ENCODE results near the genes XRCC4 and POLR3G.

- RRBS = no CpG with 5 or more reads among the region's 3 CpGs
Observed at GRCh38 chr5:81755218-81755746, 4.4 kb upstream of the SSBP2 start.

GRCh38 chr5:81756217-81756522 is 5.3 kb upstream of the SSBP2 start:
- RRBS = no CpG with 5 or more reads among the region's 2 CpGs

DNA sequence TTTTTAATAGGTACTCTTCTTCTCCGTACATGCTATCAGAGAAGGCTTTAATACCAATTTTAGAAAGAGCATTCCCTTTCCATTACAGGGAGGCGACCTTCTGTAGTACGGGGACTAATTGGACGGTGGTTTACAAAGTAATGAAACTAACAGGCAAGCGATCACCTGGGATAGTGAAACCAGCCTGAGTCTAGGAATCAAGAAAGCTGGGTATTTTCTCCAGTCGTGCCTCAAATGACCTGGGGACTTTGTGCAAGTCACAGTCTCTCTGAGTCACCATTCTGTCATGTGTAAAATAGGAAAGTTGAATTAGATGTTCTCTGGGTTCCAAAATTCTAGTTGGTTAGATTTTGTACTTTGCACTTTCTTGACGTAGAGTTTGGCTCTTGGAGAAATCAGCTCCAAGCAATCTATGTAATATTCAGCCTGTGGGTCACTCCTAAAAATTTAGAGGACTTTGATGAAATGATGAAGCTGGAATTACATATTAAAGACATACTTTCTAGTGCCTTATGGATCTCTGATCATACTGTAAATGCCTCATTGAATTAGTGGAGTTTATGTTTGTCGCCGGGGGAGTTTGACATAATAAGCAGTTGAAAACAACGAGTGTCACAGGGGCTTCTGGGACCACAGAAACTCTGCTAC is 22.8 kb upstream of the SSBP2 start:
- RRBS = no CpG with 5 or more reads among the region's 10 CpGs

GRCh38 chr5:81778481-81779418 is 27.9 kb upstream of the SSBP2 start:
- RRBS = no CpG with 5 or more reads among the region's 7 CpGs

DNA sequence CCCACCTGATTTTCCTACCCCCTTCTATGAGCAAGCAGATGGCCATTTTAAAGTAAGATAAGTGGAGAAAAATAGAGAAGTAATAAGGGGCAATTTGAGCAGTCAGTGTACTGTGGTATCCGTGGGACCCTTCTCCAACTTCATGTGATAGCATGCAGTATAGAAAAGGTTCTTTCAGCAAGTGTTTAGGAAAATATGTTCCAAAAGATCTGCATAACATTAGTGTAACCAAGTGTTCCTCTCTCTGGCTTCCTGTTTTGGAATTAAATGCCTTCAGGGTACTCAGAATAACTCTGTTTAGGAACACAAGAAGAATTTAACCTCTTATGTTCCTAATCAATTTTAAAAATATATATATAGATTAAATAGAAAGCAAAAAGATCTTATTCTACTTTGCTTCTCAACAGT is 135.0 kb downstream of the ATG10 start:
- RRBS = no CpG with 5 or more reads among the region's 1 CpG

DNA sequence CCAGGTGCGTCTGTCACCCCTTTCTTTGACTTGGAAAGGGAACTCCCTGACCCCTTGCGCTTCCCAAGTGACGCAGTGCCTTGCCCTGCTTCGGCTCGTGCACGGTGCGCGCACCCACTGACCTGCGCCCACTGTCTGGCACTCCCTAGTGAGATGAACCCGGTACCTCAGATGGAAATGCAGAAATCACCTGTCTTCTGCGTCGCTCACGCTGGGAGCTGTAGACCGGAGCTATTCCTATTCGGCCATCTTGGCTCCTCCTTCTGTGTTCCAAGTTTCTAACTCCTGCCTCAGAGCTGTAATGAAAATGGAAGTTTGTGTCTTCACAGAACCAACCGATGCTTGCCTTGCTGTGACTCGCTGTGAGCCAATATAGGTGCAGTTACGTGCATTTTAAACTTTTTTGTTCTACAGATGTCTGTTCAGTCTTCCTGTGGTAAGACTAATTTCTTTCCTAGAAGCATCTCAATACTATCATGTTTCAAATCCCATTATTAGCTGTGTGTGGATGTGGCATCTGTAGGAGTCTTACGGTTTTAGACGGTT is 157.1 kb upstream of the RPS23 start:
- RRBS = no CpG with 5 or more reads among the region's 20 CpGs

DNA sequence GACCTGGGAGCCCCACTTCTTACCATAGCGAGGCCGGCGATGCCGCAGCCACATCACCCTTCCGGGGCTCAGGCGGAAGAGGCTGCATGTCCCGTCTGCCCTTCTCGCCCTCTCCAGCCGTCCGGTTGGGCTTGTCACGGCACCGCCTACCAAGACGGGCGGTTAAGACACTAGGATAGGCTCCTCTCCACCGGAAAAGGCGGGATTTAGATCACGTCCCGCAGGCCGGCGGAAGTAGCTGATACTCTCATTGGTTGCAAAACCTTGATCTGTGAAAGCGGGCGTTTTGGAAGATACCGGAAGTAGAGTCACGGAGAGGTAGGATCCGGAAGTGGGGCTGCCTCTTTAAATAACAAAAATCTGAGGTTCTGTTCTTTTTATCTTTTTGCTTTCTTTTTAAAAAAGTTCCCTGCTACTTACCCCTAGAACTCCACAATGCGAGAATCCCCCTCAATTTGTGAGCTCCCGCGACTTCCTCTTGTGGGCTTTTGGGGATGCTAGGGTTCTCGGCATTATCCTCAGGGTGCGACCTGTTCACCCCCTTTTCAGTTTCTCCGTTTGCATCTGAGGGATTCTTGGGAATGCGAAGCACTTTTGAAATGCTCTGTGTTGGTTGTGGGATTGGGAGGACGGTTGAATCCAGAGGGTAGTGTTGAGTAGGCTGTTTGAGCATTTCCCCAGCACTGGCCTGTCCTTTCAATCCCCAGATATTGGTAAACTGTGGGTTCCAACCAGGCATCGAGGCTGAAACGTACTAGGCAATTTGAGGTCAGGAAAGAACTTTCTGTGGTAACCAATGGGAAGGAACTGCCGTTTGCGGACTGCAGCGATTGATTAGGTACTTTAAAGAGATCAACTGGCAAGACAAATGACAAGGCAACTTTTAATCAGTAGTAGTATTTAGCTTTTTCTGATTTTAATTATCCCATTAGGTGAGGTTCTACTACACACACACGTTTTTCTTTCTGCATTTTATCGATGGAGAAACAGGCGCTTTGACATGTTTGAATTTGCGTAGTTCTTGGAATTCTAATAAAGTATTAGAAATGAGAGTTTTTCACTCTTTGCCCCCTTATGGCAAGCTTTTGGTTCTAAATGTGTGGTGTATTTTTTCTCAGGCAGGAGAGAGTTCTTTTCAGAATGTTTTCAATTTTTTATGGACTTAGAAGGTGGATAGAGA is at the start of gene XRCC4:
XRCC4 (plus strand) TSS at position 250 of the 1,180 bp plus-strand sequence.
- RRBS = 2% methylated on average over 18 of the region's 42 CpGs

GRCh38 chr5:83306675-83307127 is 164.8 kb upstream of the VCAN start:
- RRBS = no CpG with 5 or more reads among the region's 3 CpGs

- RRBS = no CpG with 5 or more reads among the region's 2 CpGs
Observed at GRCh38 chr5:87120358-87120932, 147.2 kb upstream of the RASA1 start.

- RRBS = no CpG with 5 or more reads among the region's 5 CpGs
Observed at GRCh38 chr5:87371505-87372239, 41.1 kb downstream of the CCNH start.

DNA sequence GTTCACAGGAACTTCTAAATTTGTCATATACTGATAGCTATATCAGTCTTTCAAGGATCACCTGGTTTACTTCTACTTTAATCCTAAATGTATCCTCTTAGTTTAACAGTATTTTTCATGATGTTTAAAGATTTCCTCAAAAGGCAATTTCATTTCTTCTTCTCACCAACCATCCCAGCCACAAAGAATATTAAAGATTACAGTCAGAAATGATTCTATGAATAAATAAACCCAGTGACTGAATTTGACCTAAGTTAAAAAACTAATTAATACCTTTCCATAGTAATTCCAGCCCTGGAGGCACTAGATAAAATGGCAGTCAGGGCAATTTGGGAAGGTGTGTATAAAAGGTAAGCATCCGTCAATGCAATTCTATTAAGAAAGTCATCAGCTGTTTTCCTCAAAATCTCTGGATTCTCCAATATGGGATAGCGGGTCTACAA is 8.1 kb downstream of the CCNH start:
- RRBS = no CpG with 5 or more reads among the region's 2 CpGs

- RRBS = no CpG with 5 or more reads among the region's 2 CpGs
Observed at GRCh38 chr5:87674748-87675074, 262.0 kb upstream of the CCNH start.

DNA sequence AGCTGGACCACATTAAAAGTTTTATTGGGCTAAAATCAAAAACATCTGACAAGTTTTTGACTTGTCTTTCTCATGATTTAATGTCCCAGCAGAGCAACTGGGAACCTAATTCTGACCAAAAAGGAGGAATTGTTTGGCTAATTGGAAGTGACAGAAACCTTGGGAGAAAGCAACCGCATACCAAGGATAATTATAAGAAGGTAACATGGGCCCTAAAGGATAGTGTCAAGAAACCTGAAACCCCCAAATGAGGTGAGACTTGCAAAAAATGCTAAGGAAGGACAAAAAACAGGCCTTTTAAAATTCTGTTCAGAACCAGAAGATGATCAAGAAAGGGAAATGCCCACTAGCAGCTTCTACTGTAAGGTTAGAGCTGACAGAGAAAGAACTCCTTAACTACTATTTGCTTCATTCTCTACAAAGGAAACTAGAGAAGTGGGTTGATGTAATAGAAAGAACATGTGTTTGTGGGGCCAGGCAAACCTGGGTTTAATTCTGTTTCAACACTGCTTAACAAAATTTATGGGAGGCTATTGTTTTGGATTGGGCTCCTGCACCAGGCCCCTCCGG is 17.1 kb upstream of the TMEM161B start:
- RRBS = no CpG with 5 or more reads among the region's 2 CpGs

DNA sequence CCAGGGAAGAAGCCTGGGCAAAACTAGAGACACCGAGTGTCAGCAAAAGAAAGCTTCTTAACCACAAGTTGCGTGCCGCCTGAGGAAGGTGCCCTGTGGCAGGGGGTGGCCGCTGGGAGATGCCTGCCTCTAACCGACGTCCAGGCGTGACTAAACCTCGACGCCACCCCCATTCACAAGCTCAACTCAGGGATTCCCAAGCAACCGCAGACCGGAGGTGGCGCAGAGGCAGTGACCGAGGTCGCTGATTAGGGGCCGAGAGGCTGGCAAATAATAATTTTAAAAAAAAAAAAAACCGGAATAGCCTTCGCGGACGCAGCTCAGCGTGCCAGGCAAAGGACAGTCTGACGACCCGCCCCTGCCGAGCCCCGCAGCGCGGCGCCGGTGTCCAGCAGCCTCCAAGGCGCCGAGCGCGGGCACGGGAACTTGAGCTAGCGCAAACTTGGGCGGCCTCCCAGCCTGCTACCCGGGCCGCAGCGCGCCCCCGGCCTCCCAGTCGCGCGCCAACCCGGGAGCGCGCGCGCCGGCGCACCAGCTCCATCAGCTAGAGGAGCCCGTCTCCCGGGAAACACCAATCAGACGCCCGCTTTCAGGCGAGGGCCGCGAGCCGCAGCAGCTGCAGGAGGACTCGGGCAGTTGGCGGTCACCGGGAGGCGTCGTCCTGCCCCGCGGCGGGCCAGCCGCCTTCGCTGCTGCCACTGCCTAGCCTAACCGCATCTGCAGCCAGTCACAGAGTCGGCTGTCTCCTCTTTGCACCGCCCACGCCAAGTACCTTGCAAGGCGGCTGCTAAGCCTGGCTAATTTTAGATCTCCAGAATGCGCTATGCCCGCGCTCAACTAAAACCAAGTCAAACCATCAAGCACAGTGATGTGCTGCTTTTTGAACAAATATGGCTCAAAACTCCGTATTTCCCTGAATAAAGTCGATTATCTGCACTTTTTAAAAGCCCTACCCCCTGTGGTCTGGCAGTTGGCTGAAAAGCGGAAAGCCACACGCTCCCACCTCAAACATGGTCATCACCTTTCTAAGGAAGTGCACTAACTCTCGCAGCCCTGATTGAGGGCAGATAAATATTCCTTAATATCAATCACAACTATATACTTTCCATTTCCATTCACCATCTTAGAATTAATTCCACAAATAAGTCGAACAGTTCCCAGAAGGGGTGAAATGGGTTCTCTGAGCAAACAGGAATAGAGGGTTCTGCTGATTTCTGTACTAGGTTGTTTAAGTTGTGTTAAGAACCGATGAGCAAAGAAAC is 222.0 kb downstream of the MEF2C start:
- RRBS = 4% methylated on average over 34 of the region's 83 CpGs

DNA sequence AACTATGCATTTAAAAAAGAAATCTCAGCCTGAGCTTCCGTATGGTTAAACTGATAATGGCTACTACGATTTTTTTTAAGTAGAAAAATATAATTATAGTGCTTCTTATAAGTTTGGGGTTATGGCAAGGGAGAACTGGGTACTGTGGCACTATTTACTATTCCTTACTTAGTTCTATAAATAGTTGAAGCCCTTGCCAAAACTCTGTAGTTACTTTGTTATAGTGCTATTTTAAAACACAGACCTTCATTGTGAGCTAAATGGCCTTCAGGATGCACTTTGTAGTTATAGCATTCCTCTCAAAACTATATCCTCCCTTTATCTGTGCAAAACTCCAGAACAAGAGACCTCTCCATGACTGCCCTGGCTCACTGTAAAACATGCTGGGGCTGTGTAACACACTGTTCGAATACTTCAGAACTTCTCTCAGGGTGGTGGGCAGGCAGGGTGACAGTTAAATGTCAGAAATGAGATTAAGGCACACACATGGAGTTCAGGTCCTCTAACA is 49.2 kb downstream of the MEF2C start:
- RRBS = no CpG with 5 or more reads among the region's 3 CpGs

DNA sequence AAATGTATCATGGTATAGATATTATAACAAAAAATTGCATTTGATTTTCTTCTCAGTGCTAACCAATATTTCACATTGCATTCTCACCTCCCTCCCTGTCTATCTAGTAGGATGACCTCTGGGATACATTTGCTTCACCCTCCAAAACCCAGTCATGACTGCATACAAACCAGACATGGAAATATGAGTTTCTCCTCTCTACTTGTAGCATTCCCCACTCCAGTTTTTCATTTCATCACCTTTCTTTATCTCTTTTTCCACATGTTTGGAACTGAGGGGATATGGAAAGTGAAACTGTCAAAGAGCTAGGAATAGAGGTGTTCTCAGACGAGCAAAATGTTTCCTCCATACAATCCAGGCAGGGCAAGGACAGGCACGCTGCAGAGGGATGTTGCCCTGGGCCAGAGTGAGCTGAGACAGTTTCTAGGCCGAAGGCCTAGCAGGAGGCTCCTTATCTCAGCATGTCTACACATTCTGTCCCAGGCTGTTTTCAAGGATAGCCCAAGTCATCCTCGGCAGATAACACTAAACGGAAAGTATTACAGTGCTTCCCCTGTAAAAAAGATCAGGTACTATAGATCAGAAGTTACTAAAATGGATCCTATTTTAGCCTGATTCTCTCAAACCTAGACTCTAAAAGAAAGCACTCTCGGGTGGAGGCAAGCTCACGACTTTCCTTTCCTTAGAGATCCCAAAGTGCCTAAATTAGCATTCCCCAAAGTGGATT is 46.6 kb downstream of the MEF2C start:
- RRBS = no CpG with 5 or more reads among the region's 7 CpGs

DNA sequence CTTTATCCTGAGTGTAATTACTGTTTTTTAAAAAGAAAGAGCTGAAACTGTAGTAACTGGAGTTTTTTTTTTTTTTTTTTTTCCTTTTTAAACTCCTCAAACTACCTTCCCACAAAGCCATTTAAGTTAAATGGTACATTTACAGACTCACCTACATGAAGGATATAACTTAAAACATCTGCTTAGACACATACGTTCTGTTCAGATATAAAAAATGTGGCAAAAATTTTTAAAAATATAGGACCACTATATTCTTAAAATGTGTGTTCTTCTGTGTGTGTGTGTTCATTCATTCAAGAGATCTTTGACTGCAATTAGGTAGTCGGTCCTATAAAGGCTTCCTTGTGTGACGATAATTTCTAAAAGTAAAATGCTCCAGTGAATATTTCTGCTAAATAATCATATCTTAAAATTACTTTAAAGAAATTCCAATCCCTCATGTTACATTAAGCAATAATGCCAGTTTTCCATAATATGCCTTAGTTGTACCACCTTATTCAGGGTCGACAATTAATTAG is 6.9 kb downstream of the MEF2C start:
- RRBS = no CpG with 5 or more reads among the region's 4 CpGs

GRCh38 chr5:89388683-89389088 is 505.7 kb upstream of the MEF2C start:
- RRBS = no CpG with 5 or more reads among the region's 1 CpG

- RRBS = no CpG with 5 or more reads among the region's 23 CpGs
Observed at GRCh38 chr5:90474799-90475064, at the start of gene POLR3G. TSS of gene POLR3G (plus strand) at chr5:90474864.

DNA sequence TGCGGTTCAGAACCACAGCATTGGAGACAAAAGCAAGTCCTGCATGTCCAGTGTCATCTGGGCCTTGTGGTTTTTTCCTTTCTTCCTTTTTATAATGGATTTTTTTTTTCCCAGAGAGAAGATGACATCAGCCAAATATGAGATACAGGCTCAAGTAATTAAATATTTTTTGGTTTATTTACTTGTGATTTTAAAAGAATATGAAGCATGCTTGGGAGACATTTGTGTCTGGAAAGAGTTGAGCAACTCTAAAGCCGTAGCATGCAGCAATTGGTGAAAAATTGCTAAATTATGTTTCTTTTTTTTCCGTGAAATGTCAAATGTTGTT is 261.6 kb downstream of the ARRDC3 start:
- RRBS = no CpG with 5 or more reads among the region's 3 CpGs